Neuron (in vitro differentiated cells): ENCODE measurements around a stretch of chr10.

GRCh38 chr10:133245448-133246258 lies 8.0 kb downstream of the VENTX start:
- PRO-cap, result no peak

DNA sequence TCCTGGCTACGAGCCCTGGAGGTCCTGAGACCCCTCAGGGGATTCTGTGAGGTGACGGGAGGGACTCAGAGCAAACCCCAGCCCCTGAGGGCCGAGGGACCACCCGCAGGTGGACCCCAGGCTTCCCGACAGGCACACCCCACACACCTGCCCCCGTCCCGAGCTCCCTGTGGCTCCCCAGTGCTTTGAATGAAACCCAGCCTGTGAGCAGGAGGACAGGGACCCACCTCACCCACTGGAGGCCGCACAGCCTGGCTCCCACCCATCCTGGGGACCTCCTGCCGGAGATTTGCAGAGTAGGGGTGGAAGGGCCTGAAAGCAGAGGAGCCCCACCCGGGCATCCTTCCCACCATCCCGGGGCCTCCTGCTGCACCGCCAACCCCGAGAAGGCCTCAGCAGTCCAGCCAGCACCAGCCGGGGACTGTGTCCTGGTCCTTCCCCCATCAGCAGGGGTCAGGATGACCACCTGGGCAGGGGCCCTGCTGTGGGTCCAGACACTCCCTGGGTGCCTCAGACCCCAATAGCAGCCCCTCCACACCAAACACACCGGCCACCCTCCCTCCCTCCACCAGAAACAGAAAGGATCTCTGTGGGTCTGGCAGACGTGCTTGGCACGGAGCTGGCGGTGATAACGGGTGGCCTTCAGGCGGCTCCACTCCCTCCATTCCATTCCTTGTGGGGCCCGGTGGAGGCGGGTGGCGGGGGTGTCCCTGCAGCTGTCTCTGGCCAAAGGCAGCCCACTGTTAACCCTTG lies 14.0 kb downstream of the VENTX start:
- PRO-cap, result no peak

DNA sequence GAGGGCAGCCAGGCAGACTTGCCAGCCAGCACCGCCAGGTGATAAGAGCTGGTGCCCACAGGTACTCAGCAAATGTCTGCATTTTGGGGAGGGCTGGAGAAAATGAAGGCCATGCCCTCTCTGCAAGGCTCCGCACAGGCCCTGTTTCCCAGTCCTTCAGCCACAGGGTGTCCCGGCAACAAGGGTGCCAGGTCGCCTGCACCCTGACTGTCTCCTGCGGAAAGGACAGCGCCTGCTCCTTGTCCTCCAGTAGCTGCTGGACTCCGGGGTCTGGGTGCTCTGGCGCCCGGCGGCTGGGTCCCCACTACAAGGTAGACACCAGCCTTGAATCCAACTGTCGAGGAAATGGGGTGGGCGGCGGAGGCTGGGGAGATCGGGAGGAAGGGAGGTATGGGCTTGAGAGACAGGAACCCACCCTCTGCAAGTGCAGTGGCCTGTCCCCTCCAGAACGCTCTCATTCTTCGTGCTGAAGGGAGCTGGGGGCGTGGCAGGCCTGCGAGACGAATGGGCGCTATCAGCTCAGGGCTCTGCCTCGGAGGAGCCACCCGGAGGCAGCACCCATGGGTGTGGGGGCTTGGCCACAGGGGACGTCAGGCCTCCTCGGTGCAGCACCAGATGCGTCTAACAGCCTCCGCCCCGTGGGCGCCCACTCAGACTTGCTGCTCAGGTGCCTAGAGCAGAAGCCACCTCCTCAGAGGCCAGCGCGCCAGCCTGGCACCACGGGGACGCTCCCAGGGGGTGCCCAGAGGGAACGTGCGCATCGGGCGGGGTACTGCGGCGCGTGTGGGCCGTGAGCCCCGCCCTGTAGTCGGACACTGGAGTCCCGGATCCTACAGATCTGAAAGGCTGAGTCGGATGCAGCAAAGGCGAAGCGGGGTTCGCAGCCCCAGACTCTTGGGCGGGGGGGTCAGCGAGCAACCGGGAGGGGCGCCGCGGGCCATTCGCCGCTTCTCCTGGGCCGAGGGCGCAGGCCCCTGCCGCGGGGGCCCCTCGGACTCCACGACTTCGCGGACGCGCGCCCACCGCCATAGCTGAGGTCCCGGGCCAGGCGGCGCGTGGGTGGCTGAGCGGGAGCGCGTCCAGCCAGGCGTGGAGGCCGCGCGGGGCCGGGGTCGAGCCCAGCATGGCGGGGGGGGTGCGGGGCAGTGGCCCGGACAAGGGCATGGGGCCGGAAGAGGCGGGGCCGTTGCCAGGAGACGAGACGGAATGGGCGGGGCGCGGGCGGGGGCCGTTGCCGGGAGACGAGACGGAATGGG lies 15.4 kb downstream of the ADAM8 start:
- PRO-cap, result unidirectional peak, plus-strand start at position 780 of the sequence; bidirectional peak, plus-strand start outside the sequence, minus-strand start at position 1,147 of the sequence

DNA sequence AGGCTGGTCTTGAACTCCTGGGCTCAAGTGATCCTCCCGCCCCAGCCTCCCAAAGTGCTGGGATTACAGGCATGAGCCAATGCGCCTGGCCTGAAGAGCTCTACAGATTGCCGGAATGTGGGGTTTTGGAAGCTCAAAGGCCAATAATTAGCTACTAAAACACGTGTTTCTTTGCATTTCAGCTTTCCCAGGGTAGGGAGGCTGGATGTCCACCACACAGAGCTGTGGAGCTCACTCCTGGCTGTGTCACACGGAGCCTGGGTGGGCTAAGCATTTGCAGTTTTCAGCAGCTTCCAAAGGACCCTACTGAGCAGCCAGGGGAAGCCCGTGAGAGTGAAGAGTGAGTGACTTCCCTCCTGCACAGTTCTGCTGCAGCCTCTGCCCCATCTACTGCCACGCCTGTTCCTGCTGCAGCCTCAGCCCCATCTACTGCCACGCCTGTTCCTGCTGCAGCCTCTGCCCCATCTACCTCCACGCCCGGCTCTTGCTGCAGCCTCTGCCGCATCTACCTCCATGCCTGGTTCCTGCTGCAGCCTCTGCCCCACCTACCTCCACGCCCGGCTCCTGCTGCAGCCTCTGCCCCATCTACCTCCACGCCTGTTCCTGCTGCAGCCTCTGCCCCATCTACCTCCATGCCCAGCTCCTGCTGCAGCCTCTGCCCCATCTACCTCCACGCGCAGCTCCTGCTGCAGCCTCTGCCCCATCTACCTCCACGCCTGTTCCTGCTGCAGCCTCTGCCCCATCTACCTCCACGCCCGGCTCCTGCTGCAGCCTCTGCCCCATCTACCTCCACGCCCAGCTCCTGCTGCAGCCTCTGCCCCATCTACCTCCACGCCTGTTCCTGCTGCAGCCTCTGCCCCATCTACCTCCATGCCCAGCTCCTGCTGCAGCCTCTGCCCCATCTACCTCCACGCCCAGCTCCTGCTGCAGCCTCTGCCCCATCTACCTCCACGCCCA lies 12.1 kb downstream of the ADAM8 start:
- PRO-cap, result no peak

DNA sequence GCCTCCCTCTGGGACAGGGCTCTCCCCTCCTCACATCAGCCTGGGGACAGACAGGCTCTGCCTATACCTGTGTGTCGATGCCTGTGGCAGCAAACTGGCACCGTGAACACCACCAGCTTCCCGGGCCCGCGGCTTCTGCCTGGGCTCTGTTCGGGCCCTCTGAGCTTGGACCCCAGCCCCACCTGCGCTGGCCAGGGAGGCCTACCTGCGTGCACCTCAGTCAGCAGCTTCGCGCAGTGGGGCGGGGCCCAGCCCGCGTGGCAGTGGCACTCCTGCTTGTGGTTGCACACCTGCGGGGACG lies 7.5 kb downstream of the ADAM8 start:
- PRO-cap, result no peak

- PRO-cap, result unidirectional peak, minus-strand start at chr10:133278595
Observed at GRCh38 chr10:133278357-133279559, 2.1 kb upstream of the ADAM8 start.

DNA sequence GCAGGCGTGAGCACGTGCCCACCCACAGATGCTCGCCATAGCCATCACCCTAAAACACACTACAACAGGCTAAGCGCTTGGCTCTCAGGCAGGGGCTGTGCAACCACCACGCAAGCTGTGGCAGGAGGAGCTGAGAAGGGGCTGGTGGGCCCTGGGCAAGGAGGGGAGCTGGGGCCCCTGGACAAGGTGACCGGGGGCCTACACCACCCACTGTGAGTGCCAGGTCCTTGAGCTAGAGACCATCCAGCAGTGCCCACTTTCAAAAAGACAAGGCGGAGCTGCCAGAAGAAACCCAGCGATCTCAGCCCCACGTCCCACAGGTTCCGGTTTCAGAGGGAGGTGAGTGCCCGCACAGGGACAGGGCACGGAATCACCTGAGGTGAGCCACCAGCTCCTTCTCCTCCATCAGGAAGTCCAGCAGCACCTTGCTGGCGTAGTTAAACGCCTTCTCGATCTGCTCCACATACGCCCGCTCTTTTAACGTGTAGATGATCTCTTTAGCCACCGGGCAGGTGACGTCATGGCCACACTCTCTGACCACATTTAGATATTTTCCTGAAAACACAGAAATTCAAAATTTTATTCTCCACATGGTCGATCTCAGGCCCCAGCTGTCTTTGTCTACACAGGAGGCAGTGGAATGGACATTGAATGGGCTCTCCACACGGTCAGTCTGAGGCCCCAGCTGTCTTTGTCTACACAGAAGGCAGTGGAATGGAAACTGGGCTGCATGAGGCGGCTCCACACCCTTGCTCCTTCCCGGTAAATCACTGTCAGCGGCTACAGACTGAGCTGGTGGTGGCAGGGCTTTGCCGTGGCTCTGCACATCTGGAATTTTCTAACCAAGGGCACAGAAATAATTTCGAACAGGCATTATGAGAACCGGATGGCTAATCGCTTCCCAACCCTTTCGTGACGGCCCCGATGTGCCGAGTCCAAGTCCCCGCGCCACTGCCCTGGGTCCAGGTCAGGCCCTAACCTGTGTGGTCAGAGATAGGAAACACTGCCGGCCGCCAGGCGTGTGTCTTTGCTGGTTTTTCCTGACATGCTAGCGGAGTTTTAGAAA lies 12.1 kb upstream of the ADAM8 start:
- PRO-cap, result no peak

DNA sequence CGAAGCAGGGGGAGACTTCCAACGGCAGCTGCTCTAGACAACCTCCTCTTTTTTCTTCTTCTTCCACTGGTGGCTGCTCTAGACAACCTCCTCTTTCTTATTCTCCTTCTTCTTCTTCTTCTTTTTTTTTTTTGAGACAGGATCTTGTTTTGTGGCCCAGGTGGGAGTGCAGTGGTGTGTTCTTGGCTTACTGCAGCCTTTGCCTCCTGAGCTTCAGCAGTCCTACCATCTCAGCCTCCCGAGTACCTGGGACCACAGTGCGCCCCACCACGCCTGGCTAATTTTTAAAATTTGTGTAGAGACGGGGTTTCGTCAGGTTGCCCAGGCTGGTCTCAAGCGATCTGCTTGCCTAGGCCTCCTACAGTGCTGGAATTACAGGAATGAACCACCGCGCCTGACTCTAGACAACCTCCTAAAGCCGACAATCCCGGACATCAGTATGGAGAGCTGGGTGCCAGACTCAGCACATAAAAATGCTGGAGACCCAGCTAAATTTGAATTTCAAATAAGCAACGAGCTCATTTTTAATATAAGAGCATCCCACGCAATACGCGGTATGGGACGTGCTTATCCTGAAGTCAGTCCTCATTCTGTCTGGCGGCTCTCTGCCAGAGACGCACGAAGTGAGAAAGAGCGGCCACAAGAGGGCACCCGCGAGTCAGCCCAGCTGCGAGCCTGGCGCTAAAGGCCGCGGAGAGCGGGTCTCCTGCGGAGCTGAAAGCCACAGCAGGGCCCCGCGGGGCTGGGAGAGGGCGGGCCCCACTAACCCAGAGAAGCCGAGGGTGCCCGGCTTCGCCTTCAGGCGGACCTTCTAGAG lies 7.2 kb downstream of the CALY start:
- PRO-cap, result no peak

DNA sequence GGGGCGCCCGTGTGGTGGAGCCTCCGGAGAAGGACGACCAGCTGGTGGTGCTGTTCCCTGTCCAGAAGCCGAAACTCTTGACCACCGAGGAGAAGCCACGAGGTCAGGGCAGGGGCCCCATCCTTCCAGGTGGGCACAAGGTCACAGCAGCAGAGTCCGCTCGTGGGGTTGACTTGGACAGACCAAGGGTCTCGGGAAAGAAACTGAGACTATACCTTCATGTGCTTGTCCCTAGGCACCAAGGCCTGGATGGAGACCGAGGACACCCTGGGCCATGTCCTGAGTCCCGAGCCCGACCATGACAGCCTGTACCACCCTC lies 4.8 kb downstream of the PRAP1 start:
- PRO-cap, result no peak

- PRO-cap, result no peak
Observed at GRCh38 chr10:133453523-133453873, 247 bp upstream of the SCART1 start.

GRCh38 chr10:133523505-133524089 lies 3.6 kb upstream of the CYP2E1 start:
- PRO-cap, result no peak

- PRO-cap, result no peak
Observed at GRCh38 chr10:133542345-133542708, 15.2 kb downstream of the CYP2E1 start.